Renal cortical epithelial cell (primary cell): ENCODE data around the gene SCUBE1.

DNA sequence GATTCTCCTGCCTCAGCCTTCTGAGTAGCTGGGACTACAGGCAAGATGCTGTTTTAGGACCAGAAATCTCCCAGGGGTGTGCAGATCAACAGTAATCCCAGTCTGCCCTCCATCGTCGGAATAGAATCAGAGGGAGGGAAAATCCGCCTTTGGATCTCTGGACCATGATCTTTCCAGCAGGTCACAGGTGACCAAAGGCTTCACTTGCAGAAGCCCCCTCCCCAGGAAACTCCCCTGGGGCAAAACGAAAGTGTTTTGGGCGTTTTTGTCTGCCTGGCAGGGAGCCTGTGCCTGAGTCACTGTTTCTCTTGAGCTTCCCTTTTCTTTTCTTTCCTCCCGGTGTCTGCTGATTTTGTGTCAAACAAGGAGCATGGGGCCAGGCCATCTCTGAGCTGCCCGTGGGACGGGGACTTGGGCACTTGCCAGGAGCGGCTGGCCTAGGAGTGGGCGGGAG is 7.4 kb upstream of the NFAM1 start:
- RRBS, result no CpG with 5 or more reads among the region's 10 CpGs

- RRBS, result no CpG with 5 or more reads among the region's 12 CpGs
Measured at GRCh38 chr22:42671291-42671704, 22.1 kb upstream of the CYB5R3 start.

DNA sequence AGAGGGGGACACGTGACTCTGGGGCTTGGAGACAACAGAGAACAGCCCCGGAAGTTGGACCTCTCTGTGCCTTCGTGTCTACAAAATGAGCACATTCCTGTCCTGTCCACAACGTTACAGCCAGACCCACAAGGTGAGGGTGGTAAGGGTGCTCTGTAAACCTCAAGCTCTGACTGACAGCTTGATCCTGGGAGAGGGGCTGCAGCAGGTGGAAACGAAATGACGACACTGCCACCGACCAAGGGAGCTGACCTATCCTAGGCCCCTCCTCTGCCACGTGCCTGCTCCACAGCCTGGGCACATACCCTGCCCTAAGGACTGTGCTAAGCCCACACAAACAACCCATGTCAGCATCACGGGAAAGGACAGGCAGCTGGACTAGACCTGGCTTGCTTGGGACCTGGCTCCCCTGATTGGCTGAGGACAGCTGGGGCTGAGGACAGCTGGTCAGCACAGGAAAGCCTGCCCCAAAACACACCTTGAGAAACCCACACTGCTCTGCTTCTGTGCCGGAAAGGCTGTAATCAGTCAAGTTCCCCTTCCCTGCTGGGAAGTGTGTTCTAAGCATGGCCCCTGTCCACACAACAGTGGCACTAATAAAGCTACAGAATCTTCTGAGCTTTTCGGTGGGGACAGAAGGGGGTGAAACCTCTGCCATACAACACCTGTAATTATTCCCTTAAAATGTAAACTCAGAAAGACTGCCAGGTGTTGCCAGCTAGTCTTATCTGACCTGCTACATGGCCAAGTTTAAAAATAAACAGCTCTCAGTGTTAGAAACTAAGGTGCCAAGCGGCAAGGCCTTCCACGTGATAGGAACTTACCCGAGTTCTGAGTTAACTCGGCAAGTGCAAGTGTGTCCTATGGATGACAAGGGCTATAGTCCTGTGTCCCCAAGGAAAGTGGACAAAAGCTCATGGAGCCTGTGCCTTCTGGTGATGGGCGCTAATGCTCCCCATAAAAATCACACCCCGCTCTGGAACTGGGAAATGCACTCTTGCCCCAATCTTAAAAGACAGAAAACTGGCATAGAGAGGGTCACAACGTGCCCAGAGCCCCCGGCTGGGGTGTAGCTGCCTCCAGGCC is 35.6 kb upstream of the ARFGAP3 start:
- RRBS, result no CpG with 5 or more reads among the region's 19 CpGs

DNA sequence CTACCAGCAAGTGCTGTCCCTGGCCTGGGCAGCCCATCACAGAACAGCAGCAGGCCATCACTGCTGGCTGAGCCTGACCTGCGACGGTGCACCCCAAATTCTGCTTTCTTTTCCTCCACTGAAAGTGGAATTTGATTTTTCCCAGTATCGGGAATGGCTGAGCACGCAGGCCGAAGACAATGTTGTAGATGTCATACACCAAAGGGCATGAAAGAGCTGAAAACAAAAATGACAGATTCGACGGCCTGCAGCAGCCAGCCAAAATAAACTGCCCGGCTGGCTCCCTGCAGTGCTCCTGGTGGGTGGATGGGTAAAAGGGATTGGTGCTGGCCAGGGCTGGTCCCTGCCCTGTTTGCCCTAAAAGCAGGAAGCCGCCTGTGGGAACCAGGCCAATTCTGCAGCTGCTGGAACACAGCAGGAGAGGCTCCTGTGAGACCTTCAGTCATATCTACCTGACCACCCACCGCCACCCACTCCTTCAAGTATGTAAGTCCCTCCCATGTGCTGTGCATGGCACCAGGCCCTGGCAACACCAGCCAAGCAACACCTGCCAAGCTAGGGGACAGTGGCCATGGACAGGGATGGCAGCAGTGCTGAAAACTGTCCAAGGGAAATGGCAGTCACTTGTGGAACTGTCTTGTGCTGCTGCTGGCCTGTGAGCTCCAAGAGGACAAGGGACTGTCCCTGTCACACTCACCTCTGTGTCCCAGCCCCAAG is 48.6 kb upstream of the ARFGAP3 start:
- RRBS, result no CpG with 5 or more reads among the region's 10 CpGs

DNA sequence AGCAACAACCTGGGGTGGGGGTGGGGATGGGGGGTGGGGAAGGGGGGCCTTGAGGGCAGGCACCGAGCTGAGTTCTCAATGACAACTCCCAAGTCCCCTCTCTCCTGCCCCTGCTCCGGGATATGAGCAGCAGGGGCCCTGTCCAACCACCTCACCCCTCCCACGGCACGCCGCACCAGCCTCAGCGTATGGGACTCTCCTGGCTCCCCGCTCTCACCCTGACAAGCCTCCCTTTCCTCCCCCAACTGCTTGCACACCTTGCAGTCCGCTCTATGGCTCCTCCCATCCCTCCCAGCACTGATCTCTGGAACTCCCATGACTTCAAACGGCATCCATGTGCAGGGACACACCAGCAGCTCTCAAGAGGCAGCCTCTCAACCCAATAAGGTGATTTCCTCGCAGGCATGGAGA is 59.3 kb upstream of the ARFGAP3 start:
- RRBS, result no CpG with 5 or more reads among the region's 10 CpGs

DNA sequence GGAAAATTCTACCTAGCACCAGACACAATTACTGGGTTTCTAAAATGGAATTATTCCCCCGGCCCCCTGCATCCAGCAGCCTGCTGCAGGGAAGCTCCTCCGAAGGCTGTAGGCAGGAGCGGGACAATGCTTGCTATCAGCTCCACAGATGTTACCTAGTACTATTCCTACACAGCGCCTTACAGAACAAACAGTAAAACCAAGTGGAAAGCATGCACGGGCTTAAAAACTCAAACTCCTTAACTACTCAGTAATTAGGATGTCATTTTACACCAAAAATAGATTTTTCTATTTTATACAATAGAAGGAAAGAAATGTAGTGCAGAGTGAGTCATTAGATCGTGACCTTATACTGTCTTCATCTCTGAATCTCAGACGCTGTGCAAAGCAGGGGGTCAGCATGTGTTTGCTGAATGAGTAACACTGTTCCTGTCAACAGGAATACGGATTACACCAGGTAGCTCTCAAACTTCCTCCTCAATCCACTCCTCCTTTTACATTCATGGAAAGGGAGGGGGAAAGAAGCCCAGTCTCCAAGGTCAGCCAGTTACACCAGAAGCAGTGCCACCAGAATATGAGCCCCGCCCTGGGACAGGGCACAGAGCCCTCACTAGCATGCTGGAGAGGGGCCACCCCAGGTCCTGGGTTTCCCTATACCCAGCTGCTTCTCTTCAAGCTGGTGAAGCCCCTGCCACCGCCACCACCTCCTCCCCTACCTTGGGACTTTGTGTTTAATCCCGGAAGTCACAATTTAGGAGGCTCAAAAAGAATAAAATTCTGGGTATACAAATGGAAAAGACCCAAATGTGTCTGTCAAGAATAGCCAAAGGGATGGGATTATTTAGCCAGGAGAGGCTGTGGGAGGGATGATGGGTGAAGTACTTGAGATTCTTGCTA is 74.7 kb downstream of the PACSIN2 start:
- RRBS, result 61% methylated on average over 1 of the region's 11 CpGs

GRCh38 chr22:42949075-42949560 is 65.8 kb downstream of the PACSIN2 start:
- RRBS, result no CpG with 5 or more reads among the region's 6 CpGs

DNA sequence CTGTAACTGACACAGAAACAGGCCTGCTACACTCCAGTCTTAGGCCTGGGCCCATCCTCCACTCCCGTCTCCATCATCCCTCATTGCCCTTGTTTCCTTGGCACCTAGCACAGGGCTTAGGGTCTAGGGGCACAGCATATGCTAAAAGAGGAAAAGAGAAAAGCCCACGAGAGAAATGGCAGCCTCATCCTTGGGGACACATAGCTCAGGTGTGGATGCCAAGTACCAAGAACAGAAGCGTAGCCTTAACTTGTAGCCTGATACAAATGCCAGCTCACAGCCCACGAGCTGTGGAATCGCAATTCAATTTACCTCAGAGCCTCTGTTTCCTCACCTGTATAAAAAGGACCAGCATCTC is 41.3 kb downstream of the PACSIN2 start:
- RRBS, result no CpG with 5 or more reads among the region's 5 CpGs

DNA sequence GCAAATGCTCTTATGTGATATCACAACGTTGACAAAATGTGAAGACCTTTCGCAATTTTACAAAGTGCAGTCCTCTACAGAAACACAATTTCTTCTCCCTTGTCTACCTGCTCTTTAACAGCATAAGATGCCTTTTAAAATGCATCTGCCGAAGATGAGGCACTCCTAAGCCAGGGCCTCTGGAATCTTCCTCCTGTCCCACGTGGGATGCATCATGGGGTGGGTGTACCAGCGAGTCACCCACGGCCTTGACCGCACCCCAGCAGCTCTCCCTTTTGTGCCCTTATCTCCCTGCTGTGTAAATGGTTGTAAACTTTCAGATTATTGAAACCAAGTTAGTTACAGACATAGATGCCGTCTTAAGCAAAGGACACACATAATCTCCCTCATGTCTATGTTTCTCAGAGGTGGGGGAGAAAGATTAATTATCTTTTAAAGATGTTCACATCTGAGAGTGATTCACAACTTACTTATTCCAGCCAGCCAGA is 11.3 kb downstream of the PACSIN2 start:
- RRBS, result no CpG with 5 or more reads among the region's 8 CpGs

DNA sequence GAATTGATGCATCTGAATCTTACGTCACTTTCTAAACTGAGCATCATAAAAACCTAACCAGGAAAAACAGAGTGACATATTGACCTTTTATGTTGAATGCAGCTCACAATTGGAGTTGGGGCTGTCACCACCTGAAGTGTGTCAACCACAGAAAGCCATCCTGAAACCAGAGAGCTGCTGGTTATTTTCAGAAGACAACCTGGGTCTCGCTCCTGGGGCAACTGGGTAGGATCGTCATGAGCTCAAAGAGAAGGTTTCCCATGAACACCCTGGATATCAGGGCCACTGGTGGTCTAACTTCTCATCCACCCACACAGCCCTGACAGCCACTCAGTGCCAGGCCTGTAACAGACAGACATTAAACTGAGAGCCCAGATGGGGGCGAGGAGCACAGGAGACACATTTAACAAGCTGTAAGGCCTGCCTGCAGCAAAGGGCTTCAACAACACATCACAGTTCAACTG is 3.0 kb downstream of the TTLL1 start:
- RRBS, result no CpG with 5 or more reads among the region's 4 CpGs

GRCh38 chr22:43103904-43104430 is 6.6 kb upstream of the BIK start:
- RRBS, result no CpG with 5 or more reads among the region's 17 CpGs

DNA sequence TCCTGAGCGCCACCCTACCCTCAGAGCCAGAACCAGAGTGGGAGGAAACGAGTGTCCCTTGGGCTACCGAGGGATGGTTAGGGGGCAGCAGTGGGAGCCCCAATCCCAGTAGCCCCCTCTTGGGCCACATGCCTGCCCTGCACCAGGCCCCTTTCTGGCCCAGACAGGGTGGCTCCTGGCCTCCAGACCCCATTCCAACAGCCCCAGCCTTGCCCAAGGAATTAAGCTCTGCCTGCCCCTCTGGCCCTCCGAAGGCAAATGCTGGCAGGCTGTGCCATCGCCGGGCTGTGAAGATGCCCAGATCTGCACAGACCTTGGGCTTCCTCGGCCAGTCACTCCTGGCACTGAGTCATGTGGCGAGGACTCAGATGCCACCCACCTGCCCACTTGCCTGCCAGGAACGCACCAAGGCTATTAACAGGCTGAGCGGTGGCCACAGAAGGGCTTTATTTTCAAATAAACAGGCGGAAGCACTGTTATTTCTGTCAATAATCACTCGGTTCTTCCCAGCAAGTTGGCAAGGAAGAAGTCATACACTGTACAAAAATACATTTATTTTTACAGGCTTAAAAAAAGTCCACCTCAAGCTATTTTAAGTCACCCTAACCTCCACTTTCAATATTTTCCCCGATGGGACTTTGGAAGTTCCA is 50.3 kb upstream of the TTLL12 start:
- RRBS, result no CpG with 5 or more reads among the region's 13 CpGs

- RRBS, result no CpG with 5 or more reads among the region's 9 CpGs
Measured at GRCh38 chr22:43290798-43291353, 52.3 kb downstream of the SCUBE1 start.

DNA sequence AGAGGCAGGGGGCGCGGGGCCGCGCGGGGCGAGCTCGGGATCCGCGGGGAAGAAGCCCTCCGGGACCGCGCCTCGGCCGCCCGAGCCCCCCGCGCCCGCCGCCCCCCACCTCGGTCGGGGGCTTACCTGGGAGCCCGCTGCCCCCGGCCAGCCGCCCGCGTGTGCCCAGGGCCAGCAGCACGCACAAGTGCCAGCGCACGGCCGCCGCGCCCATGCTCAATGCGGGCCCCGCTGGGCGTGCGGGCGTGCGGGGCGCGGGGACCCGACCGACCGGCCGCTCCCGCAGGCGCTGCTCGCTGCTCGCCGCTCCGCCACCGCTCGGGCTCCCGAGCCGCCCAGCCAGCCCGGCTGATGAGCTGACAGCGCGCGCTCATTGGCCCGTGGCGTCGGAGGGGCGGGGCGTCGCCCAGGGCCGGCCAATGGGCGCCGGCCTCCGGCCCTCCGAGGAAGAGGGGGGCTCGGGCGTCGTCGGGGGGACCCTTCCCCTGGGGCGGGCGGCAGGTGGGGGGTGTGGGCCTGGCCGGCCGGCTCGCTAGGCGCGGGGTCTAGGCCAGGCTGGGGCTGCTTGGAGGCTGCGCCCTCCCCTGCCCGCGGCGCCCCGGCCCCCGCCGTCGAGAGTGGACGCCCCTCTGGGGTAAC is at the start of gene SCUBE1:
TSS of gene SCUBE1 (minus strand) at position 325 of the 639 bp plus-strand sequence.
- RRBS, result 2% methylated on average over 51 of the region's 89 CpGs

GRCh38 chr22:43397000-43397577 is 14.7 kb upstream of the MPPED1 start:
- RRBS, result no CpG with 5 or more reads among the region's 21 CpGs

- RRBS, result no CpG with 5 or more reads among the region's 10 CpGs
Measured at GRCh38 chr22:43399247-43399739, 12.5 kb upstream of the MPPED1 start.

DNA sequence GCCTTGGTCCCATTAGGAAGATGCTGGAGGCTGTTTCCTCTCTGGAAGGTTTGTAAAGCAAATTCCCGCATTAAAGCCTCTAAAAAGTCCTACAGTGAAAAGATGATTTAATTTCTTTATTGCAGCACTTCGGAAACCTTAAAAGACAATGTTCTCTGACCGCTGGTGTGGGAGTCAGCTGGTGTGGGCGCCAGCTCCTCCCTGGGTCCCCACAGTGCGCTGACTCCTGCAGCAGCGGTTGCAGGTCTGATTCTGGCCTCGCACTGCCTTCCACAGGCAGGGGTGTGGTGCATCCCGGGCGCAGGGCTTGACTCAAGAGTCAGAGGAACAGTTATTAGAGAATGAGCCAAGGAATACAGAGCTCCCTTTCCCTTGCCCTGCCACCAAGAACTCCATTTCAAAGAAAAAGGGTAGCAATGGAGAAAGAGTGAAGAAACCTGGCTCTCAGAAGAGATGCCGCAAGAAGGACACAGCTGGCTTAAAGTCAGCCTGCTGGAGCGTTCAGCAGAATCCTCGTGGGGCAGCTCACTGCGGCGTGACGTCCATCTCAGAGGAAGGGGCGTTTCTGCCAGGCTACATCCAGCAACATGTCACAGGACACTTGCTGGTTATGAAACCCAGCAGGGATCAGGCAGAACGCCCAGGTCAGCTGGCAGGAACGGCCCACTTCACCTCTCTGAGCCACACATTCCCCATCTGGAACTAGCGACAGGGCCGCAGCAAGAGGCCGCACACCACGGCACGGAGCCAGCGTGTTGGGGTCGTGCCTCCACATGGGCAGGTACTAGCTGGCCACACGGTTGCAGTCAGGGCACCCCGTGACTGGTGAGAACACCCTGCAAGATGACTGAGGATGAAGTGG is 18.0 kb upstream of the EFCAB6 start:
- RRBS, result no CpG with 5 or more reads among the region's 27 CpGs

GRCh38 chr22:44030731-44031827 is 7.0 kb downstream of the PARVB start:
- RRBS, result no CpG with 5 or more reads among the region's 29 CpGs

- RRBS, result no CpG with 5 or more reads among the region's 9 CpGs
Measured at GRCh38 chr22:44032185-44032630, 8.1 kb downstream of the PARVB start.

DNA sequence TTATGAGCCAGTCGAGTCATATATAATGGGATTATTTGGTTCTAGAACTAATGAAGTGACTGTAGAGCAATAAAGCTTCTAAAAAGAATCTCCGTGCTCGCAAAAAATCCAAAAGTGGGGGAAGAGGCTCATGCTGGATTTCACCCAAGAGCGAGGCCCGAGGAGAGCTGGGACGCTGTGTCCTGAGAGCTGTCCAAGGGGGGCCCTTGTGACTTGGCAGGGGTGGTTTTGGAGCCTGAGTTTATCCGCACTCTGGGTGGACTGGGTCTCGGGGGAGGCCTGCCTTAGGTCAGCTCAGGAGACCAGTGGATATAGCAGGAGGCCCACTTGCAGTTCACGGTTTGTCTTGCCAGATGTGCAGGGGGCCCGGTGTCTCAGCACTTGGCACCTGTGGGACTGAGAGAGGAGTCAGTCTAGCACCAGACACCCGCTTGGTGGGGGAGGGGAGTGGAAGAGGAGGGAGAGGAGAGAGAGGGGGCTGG is 33.2 kb downstream of the PARVB start:
- RRBS, result no CpG with 5 or more reads among the region's 11 CpGs